Bronchial lymph node (tissue), 1 donor: ENCODE measurements around a stretch of chr2.

DNA sequence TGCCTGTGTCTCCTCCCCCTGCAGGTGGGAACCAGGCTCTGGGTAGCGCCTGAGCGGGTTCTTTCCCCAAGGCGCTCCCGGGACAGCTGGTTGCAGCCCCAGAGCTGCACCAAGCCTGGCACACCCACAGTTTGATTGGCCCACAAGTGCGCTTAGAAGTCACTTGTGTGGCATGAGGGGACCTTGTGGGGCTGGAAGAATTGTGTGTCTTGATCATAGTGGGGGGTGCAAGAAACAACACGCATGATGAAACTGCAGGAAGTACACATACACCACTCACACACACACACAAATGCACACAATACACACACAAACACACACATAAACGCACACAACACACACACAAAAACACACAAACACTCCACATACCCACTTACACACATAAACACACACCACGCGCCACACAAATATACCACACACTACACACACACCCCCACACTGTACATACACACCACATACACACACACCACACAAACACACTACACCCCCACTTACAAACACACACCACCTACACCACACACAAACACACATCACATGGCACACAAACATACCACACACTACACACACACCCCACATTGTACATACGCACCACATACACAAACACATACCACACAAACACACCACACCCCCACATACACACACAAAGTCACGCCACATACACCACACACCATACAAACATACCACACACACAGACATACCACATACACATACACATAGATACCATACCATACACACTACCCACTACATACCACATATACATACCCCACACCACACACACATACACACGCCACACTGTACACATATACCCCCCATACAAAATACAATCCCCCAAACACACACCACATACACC is 59.8 kb downstream of the TWIST2 start:
- PRO-cap: no peak

DNA sequence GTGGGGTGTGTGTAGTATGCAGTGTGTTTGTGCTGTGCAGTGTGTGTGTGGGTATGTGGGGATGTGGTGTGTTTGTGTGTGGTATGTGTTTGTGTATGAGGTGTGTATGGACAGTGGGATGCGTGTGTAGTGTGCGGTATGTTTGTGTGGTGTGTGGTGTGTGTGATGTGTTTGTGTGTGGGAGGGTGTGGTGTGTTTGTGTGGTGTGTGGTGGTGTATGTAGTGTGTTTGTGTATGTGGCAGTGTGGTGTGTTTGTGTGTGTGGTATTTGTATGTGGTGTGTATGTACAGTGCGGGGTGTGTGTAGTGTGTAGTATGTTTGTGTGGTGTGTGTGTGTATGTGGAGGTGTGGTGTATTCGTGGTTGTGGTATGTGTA is 60.8 kb downstream of the TWIST2 start:
- PRO-cap: no peak

DNA sequence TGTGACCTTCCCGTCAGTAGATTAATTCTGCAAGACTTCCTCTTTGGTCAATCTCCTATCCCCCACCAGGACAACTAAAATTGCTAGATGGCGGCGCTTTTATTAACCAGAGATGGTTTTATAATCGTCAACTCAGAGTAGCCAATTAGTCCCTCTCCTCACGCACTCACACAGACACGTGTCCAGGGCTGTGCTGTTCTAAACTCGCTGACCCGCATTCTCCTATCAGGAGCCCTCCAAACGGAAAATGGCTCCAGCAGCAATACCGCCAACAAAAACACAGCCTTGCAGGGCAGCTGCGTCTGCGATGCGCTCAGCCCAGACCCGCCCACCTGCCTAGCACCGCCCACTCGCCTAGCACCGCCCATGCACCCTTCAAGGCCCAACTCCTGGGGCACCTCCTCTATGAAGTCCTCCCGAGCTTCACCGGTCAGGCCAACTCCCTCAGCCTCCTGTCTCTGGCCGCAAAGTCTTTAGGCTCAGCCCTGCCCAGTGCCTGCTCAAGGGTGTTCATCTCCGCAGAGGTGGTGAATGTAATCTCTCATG is 119.6 kb downstream of the TWIST2 start:
- PRO-cap: no peak

DNA sequence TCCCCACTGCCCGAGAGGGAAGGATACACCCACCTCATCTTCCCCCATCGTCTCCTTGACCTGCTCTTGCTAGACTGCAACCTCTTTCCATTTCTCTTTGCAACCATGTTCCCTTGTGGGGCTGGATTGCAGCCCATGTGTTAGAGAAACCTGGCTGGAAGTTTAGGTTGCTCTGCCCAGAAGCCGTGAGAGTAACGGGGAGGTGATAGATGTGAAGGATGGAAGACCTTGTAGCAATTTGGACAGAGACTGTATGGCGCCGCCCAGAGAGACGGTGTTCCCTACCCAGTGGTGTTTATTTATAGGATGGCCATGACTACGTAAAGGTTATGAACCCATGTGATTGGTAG is 143.7 kb downstream of the TWIST2 start:
- PRO-cap: no peak

DNA sequence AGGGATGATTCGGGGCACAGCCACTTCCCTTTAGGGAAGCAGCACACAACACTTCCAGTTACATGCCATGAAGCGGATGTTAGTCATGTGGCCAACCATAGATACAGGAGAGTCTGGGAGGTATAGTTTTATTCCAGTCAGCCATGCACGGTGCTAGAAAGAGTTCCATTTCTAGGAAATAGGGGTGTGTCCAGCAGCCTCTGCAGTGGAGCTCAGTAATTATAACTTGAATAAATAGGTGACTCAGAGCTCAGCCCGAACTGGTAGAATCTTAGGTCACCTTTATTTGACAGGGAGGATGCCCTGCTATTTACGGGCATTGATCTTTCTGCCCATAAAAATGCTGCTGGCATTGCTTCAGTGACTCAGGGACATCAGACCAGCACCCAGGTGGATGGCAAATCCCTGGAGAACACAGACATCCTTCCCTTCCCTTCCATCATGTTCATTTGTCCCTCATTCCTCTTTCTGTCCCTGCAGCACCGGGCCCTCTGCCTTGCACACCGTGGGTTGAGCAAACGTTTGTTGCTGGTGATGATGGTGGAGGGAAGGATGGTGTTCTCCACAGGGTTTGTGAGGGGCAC is 159.1 kb downstream of the TWIST2 start:
- PRO-cap: no peak

DNA sequence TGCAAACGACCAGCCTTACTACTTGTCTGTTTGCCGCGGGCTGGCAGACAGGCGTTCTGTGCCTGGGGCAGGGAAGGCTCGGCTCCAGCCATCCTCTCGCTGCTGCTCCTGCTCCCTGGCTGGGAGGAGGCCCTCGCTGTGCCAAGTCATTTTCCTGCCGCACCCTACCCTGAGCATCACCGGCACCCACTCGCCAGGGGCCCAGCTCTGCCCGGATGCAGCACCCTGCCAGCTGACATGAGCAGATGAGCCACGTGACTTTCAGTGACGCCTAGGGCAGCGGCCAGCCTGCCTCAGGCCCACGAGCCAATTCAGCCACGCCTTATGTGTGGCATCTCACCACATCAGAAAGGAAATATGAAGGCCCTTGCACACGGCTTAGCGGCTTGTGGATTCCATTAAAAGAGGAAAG is 250.4 kb downstream of the TWIST2 start:
- PRO-cap: no peak

GRCh38 chr2:239114679-239115276 is 266.9 kb downstream of the TWIST2 start:
- PRO-cap: no peak

DNA sequence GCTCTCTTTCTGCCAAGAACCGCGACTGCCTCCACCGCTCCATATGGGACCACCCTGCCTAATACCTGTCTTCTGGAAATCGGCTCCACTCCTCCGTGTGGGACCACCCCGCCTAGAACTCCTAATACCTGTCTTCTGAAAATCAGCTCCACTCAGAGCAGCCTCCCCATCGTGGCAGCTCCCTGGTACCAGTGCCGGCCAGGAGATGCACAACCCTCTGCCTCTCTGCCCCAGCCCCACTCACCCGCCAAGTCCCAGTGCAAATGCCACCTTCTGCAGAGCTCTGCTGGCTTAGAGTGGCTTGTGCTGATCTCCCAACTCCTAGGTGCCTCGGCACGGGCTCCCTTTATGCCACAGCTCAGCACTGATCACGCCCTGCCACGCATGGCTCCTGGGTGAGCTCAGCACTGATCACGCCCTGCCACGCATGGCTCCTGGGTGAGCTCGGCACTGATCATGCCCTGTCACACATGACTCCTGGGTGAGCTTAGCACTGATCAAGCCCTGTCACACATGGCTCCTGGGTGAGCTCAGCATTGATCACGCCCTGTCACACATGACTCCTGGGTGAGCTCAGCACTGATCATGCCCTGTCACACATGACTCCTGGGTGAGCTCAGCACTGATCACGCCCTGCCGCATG is 258.5 kb downstream of the HDAC4 start:
- PRO-cap: no peak

- PRO-cap: no peak
Measured at GRCh38 chr2:239143849-239144571, 256.8 kb downstream of the HDAC4 start.

GRCh38 chr2:239189764-239190330 is 211.0 kb downstream of the HDAC4 start:
- PRO-cap: no peak

- PRO-cap: no peak
Measured at GRCh38 chr2:239231162-239231884, 169.5 kb downstream of the HDAC4 start.

GRCh38 chr2:239236764-239237113 is 164.1 kb downstream of the HDAC4 start:
- PRO-cap: unidirectional peak, plus-strand start at chr2:239237031

DNA sequence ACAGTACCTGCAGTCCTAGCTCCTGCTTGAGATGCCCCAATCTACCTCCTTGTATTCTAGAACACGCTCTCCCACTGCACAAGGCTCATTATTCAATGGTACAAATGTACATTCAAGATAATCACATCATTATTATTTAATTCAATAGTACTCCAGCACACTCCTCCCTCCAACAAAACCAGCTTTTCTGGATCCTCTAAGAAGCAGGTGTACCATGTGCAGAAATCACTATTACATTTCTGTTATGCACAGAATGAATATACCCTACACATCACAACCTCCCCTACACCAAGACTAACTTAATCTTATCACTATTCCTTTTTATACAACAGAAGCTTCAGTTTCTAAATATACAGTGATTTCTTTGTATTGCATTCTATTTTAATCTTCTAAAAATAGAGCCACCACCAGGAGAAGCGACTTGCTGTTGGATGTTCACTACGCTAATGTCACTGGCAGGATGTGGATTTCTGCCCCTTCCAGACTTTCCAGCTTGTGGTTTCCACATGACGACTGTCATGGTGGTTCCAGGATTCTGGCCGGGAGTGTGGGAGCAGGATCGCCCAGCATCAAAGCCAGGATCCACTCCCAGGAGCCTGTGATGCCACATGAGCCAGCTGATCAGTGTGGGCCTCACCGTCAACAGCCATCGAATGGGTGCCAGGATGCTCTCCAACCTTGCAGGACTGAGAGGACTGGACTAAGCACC is 149.0 kb downstream of the HDAC4 start:
- PRO-cap: no peak

DNA sequence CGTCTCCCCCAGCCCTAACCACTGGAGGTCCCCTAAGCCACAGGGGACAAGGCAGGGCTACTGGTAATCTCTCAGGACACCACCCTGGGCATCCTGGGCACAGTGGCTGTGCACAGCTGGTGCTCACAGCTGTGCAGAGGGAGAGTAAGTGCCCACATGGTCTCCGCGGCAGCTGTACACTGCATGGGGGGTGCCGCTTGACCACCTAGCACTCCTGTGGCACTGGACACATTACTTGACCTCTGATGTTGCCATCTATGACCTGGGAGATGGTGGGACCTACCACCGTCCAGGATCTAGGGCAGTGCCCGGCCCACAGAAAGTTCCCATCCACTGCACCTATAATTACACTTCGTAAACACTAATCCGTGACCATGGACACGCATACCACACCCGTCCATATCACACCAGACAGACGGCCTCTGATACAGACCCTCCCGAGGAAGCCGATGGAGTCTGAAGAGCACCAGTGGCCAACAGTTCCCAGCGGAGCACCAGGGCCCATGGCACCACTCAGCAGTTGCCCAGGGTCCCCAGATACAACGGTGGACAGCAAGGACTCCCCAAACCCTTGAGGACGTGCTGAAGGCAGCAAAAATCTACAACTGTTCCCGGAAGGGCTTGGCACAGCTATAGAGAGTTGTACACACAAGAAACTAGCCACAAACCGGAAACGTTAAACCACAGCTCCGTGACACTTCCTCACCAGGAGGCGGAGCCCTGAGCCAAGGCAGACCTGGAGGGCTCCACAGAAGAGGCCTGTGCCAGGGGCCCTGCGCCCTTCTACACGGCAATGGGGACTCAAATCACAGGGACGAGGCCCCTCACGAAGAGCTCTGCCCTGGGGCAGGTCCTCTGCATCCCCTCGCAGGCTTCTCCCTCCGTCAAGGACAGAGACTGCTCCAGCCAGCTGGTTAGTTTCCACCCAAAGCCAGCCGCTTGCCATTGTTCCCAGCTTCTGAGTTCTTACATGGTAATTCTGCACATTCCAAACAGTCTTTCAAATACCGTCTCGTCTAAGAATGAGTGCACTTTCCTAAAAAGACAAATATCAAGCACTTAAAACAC is 133.6 kb downstream of the HDAC4 start:
- PRO-cap: bidirectional peak, plus-strand start at position 728 of the sequence, minus-strand start at position 607 of the sequence

- PRO-cap: no peak
Measured at GRCh38 chr2:239267976-239268669, 132.7 kb downstream of the HDAC4 start.

GRCh38 chr2:239316949-239317829 is 83.6 kb downstream of the HDAC4 start:
- PRO-cap: no peak

GRCh38 chr2:239318850-239320006 is 81.6 kb downstream of the HDAC4 start:
- PRO-cap: unidirectional peak, plus-strand start at chr2:239319051

- PRO-cap: no peak
Measured at GRCh38 chr2:239387739-239388117, 13.1 kb downstream of the HDAC4 start.

- PRO-cap: unidirectional peak, minus-strand start at chr2:239465382; bidirectional peak, plus-strand start at chr2:239465834, minus-strand start at chr2:239465644
Measured at GRCh38 chr2:239465183-239466243, 64.7 kb upstream of the HDAC4 start.

DNA sequence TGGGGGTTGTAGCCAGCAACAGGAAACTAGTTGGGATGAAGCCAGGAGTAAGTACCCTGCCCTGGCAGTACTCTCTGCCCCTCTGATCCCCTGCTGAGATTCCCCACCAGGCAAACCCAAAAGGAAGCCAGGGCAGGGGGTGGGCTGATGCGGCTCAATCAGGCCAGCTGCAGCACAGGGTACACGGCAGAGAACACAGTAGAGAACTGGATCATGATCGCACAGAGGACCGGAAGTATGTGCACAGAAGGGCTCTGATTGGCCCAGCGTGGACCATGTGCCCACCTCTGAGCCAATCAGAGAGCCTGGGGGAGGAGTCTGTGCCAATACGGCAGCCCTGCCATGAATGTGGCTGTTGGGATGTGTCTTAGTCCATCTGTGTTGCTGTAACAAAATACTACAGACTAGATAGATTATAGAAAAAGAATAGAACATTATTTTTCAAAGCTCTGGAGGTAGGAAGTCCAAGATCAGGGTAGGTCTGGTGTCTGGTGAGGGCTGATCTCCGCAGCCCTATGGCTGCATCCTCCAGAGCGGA is 132.0 kb downstream of the NDUFA10 start:
- PRO-cap: no peak